Mesenchymal stem cell of Wharton's jelly (primary cell): ENCODE measurements around the gene CCND2.

DNA sequence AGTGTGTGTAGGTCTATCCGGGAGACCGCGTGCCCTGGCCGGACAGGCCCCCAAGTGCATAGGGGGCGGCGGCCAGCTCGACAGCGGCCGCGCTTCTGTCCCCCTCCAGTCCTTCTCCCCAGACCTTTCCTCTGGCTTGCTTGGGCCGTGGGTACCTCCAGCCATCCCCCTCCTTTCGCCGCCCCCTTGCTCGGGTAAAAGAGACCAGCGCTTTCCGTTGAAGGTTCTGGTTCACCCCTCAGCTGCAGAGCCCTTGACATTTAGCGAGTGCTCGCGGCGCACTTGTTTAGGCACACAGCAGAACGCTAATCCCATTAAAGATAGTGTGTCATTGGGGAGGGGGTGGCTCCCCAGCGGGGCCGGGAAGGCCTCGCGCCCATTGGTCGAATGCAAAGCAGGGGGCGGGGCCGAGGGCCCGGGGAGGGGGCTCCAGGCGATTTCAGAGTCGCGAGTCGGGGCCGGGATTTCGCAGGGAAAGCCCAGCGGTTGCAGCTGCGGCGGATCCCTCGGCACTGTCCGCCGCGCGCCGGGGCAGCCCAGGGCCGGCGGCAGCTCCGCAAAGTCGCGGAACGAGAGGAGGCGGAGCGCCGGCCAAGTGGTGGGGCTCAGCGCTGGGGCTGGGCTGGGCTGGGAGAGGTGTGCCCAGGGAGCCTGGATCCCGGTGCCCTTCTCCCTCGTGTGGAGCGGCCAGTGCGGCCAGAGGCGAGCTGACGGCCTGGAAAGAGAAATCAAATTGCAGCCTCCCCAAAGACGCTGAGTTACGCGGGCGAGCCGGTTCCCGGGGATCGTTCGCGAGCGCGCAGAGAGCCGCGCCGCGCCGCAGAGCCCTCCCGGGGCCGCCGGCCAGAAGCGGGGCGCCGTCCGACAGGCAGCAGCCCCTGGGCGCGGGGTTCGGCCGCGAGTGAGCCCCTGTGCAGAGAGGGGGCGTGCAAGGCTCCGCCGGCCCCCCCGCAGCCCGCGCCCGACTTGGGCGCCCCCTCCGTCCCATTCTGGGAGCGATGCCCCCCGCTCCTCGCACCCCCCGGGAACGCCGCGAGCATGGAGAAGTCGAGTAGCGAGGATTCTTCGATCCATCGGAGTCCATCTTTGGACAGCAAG is 123.1 kb downstream of the TSPAN9 start:
- CAGE, long polyA plus RNA: no peak

GRCh38 chr12:3200981-3202137 is 124.2 kb downstream of the TSPAN9 start:
- CAGE, long polyA plus RNA: no peak

DNA sequence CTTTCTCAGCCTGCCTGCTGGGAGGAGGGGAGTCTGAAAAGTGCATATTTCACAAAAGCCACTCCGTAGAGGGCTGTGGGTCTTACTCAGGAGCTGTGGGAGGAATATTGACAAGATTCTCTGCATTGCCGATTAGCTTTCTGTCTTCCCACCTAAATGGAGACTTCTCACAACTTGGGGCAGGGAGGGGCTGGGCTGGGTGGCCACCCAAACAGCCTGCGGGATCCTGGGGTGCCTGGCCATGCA is 136.4 kb downstream of the TSPAN9 start:
- CAGE, long polyA plus RNA: no peak

DNA sequence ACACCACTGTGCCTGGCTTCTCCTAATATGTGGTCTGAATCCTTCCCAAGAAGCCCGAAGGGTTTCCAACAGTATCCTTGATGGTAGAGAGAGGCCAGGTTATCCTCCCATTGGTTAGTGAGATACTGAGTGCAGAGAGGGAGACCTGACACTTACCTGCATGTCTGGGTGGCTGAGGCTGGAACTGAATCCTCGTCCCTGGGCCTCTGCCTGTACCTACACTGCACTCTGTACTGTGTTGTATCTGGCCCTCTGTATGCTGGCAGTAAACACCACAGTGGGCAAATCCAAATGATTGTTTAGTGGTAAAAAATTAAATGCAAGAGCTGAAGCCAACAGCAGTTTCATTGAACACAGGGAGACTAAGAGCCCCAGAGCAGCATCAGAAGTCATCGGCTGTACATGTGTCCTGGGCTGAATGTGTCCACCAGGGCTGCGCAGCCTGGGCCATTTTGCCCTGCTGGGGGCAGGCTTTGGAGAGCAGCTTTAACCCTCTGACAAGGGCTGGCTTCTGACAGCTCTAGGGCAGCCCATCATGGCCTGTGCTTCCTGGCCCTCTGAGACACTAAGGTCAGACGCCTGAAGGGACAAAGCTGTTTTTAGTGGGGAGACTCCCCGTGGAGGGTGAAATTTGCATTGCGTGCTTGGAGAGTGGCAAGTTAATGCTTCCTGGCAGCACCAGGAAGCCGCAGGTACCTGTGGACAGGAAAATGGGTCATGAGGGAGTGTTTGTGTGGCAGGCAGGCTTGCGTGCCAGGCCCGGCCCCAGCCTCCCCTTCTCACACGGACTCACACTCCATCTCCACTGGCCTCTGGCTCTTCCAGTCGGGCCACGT is 149.9 kb downstream of the TSPAN9 start:
- CAGE, long polyA plus RNA: no peak

DNA sequence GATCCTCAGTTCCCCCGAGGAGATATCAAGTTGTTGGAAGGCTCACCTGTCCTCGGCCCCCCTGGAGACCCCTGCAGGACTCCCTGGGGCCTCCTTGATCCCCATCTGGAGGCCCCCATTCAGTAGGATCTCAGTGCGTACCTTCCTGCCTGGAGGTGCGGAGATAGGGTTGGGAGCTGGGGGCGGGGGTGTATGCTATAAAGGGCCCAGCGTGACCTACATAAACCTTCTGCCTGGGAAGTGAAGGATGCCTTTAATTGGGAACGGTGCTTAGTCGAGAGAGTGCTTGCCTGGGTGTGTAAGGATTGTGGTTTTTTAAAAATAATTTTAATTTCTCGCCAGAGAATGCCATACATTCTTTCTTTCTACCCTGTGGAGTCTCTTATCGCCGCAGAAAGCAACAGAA is 153.6 kb downstream of the TSPAN9 start:
- CAGE, long polyA plus RNA: no peak

GRCh38 chr12:3254937-3255736 is 178.0 kb downstream of the TSPAN9 start:
- CAGE, long polyA plus RNA: no peak

DNA sequence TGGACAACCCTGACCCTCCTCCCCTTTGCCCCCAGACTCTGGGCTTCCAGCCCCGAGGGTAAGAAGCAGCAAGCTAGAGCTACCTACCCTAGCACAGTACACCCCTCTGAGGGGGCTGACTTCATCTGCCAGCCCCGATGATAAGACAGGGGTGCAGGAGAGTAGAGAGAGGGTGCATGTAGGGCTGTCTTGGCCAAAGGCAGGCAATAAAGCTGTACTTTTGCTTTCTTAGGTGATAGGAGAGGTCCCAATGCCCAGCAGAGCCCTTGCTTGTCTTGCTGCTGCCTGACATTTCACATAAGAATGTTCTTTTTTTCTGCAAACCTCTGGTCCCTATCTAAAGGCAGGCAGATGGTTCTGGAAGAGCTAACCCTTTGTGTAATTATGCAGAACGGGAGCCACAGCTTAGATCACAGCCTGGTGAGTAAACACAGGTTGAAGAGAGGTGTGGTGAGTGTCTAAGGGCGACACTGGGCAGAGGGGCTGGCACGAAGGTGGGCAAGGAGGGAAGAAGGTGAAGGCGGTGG is 42.6 kb downstream of the PRMT8 start:
- CAGE, long polyA plus RNA: no peak

DNA sequence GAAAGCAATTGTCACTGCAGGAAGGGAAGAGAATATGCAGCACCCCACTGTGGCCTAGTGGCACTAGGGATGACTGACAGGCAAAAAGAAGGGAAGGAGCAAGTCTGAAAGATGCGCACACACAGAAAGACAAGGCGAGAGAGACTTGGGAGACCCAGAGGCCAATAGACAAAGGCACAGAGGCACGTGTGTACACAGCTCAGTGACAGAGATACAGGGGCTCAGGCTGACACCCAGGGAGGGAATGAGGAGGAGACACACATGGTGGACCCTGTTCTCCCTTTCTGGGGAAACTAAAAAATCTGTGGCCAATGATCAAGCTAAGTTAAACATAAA is 78.8 kb downstream of the CRACR2A start:
- CAGE, long polyA plus RNA: no peak

GRCh38 chr12:3679835-3680585 is 72.9 kb downstream of the CRACR2A start:
- CAGE, long polyA plus RNA: no peak

DNA sequence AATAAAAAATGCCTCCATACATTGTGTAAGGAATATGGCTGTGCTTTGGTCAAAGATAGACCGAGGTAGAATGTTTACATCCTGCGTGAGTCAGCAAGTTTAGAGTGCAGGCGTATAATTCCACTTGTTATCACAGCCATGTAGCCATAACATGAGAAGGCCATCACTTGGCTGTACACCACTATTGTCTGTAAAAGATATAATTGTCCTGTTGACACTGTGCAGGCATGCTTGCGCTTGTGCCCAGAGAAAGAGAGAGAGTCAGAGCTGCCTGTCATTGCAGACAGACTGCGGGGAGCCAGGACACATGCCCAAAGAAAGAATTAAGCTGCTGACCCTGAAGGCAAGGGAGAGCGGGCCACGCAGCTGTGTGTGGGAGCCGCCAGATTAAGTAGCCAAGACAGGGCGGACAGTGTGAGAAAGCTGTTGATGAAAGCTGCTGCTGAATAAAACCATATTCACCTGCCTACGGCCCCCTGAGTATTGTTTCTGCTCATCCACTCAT is 68.3 kb downstream of the CRACR2A start:
- CAGE, long polyA plus RNA: no peak

DNA sequence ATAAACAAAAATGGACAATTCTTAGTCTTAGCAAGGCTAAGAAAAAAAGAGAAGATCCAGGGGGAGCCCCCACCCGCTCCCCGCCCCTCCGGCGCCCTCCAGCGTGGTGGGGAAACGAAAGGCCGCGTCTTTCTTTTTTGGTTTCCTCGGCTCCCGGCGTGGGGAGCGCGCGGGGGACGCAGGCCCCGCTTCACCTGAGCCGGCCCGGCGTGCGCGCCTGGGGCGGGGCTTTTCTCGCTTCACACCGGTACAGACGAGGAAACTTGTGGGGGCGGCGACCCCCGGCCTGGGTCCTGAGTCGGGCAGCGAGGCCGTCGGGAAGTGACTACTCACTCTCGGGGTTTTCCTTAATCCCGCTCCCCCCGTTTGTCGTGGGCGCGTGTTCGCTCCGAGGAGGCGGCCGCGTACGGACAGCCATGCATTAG is 34.5 kb downstream of the PARP11 start:
- CAGE, long polyA plus RNA: no peak

- CAGE, long polyA plus RNA: no peak
Observed at GRCh38 chr12:3871237-3872114, 1.7 kb downstream of the PARP11 start.

DNA sequence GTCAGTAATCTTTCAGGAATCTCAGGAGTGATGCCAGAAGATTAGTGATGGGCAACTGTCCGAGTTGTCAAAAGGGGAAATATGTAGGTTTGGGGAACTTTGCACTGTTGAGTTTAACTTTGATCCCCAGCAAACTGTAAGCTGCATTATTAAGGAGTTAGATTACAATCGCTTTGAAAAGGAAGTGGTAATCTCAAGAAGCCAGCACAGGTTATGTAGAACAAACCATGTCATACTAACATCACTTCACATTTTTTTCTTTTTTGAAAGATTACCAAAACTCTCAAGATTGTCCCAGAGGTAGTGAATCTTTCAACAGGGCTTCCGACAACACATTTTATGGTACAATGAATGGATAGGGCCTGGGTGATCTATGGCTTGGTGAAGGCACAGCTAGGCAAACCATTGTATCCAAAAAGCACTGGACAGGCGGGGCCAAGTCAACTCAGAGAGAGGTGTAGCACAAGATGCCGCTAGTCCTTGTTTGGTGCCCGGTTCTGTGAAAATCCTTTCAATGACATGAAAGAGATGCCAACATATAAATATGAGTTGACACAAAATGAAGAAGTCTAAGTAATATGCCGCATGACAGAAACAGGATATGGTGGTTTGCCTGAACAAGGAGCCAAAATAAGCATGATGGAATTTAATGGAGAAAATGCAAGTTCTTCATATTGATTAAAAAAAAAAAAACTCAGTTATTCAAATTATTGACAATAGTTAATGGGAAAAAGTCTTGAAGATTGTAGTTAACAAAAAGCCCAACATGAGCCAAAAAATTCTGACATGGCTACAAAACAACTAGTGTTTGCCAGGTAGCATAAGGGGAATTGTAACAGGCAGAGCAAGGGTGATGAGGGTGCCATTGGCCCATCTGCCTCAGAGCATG is 24.4 kb upstream of the PARP11 start:
- CAGE, long polyA plus RNA: no peak

DNA sequence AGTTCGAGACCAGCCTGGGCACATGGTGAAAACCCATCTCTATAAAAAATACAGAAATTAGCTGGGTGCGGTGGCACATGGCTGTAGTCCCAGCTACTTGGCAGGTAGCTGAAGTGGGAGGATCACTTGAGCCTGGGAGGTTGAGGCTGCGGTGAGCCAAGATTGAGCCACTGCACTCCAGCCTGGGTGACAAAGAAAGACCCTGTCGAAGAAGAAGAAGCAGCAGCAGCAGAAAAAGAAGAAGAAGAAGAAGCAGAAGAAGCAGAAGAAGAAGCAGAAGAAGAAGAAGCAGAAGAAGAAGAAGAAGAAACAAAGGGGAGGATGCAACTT is 139.5 kb upstream of the PARP11 start:
- CAGE, long polyA plus RNA: no peak

DNA sequence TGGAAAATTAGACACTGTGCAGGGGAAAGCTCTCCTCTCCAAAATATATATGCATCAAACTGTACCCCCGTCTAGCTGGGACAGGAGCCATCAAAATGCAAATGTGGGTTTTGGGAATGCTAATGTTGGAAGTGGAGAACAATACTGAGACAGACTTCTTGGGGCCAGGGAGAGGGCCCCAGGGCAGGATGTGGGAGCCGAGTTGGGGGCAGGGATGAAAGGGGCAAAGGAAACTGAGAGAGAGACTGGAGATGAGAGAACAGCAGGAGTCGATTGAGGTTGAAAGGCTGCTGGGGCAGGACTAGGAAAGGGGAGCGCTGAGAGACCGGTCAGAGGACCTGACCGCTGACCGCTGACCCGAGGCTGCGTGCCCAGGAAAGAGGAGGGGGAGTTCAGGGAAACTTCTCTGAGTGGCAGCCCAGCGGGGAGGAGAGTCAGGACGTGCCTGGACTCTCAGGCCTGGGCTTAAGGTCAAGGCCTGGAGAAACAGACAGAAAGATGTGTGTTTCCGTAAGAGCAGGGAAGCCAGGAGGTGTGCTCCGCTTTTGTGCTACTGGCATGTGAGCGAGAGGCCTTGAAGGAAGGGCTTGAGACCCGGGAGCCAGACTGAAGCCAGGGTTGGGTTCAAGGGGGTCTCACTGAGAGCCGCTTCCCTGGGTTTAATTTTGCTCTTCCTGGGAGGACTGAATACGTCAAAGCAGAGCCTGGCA is 152.4 kb upstream of the PARP11 start:
- CAGE, long polyA plus RNA: no peak

- CAGE, long polyA plus RNA: no peak
Observed at GRCh38 chr12:4273234-4274259, at the start of gene CCND2. TSS of gene CCND2 (plus strand) at chr12:4273762.

GRCh38 chr12:4301373-4302518 is 19.3 kb upstream of the TIGAR start:
- CAGE, long polyA plus RNA: no peak

- CAGE, long polyA plus RNA: no peak
Observed at GRCh38 chr12:4303676-4304889, 16.9 kb upstream of the TIGAR start.

- CAGE, long polyA plus RNA: no peak
Observed at GRCh38 chr12:4572680-4573084, 10.7 kb downstream of the DYRK4 start.

GRCh38 chr12:4974331-4974681 is 64.6 kb downstream of the KCNA1 start:
- CAGE, long polyA plus RNA: no peak